H1 (cell line): ENCODE measurements around the gene CYP2R1.

DNA sequence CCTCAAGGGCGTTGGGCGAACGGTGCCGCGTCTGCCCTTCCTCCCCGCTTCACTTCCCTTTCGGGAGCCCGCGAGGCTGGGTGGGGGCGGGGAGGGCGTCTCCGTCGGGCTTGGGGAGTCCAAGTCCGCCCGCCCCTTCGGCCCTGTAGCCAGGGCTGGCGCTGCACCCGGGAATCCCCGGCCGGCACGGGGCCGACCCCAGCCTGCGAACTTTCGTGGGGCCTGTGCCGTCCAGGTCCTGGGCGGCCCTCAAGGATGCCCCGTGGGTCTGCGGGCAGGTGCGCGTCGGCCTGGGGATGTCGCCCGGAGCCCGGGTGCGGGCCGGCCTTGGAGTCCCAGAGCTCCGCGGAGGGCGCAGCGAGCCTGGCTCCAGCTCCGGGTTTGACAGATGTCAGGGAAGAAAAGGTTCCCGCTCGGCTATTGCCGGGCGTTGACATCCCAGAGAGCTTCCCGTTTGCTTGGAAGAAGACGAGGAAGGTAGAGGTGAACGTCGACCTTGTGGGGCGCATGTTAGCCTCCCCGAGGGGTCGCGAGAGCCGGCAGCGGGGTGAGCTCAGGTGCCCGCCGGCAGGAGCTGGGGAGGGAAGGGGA, 920 bp downstream of the BMAL1 start:
- RRBS, result 1% methylated on average over 9 of the region's 57 CpGs
CAGE:
- cytosol, long polyA plus RNA, result no peak
- long polyA plus RNA, result no peak
- nucleus, long polyA plus RNA, result no peak

- RRBS, result no CpG with 5 or more reads among the region's 6 CpGs
CAGE:
- cytosol, long polyA plus RNA, result no peak
- long polyA plus RNA, result no peak
- nucleus, long polyA plus RNA, result no peak
Measured at GRCh38 chr11:13448515-13449299, 14.3 kb downstream of the BTBD10 start.

DNA sequence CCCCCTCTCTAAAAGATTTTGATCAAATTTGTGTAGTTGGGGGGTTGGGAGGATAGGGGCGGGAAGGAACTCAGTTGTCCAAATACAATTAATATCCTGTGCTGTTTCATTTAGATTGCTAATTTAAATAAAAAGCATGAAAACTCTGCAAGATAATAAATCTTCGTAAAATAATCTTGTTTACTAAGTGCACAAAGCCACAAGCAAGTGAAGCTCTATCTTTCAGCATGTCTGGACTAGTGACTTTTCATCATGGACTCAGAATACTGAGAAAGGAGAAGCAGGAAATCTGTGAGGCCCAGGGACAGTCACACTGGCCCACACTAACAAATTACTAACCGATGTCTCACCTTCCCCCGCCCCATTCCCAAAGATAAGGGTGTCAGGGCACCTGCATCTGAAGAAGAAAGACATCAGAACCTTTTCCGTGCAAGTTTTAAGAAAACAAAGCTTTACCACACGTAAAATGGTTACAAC, 818 bp downstream of the BTBD10 start:
- RRBS, result no CpG with 5 or more reads among the region's 6 CpGs
CAGE:
- cytosol, long polyA plus RNA, result no peak
- long polyA plus RNA, result no peak
- nucleus, long polyA plus RNA, result no peak

DNA sequence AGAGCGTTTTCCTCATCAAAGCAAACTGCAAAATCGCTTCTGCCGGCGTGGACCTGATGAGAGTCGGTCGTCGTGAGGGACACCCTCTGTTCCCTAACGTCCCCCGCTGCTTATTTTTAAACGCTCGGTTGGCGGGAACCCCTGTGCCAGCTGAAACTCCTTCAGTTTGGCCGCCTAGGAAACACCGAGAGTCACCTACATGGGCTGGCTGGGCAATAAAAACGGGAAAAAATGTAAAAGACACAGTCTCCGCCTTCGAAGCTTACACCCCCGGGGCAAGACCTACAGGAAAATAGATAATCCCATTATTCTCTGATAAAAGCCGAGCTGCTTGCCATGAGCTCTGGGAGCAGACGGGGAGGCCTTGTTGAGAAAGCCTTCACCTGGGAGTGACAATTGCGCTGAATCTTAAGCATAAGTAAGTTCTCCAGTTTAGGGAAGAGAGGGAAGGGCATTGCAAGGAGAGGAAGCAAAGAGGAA, 628 bp upstream of the BTBD10 start:
- RRBS, result no CpG with 5 or more reads among the region's 21 CpGs
CAGE:
- cytosol, long polyA plus RNA, result no peak
- long polyA plus RNA, result no peak
- nucleus, long polyA plus RNA, result no peak

DNA sequence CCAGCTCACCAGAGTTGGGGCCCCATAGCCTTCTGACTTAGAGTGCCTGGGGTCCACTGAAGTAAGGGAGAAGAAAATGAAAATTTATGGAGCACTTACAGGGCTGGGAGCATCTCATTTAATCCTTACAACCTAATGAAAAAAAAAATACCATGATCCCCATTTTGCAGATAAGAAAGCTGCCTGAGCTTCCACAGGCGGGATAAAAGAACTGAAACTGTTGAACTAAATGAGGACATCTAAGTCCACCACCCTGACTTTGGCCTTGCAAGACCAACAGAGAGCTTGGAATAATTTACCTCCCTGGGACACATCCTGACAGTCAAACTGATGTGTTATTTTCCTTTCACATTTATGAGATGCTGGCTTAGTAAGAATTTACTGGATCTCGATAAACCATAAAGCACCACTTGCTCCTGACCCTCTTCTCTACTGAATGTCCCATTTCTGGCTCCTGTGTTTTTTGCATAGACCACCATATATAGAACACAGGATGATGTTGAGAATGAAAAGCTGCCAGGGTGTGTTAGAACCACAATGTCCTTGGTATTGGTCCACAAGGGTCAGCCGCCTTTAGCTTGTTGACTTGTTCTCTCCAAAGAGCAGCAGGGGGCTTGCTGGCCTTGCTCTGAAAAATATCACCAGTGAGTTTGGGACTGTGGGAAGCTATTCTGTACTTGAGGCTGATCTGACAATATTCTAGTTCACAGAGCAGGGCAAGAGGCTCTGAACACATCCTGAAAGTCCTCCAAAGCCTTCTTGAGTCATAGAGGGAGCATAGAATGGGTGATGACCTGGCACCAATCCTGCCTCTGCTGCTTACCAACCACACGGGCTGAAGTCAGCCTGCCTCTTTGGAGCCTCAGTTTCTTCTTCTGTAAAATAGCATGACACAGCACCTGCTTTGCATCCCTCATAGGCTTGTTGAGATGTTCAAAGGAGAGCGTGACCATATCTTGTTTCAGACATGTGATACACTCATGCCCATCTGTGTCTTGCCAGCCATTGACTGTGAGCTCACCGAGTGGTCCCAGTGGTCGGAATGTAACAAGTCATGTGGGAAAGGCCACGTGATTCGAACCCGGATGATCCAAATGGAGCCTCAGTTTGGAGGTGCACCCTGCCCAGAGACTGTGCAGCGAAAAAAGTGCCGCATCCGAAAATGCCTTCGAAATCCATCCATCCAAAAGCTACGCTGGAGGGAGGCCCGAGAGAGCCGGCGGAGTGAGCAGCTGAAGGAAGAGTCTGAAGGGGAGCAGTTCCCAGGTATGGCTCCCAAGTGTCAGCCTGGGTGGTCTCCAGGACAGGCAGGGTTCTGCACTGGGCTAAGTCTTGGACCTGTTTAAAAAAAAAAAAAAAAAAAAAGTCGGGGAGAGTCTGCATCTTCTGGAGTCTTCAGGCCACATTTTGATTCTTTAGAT, 96.8 kb downstream of the RRAS2 start:
- RRBS, result no CpG with 5 or more reads among the region's 19 CpGs
CAGE:
- cytosol, long polyA plus RNA, result no peak
- long polyA plus RNA, result no peak
- nucleus, long polyA plus RNA, result no peak

DNA sequence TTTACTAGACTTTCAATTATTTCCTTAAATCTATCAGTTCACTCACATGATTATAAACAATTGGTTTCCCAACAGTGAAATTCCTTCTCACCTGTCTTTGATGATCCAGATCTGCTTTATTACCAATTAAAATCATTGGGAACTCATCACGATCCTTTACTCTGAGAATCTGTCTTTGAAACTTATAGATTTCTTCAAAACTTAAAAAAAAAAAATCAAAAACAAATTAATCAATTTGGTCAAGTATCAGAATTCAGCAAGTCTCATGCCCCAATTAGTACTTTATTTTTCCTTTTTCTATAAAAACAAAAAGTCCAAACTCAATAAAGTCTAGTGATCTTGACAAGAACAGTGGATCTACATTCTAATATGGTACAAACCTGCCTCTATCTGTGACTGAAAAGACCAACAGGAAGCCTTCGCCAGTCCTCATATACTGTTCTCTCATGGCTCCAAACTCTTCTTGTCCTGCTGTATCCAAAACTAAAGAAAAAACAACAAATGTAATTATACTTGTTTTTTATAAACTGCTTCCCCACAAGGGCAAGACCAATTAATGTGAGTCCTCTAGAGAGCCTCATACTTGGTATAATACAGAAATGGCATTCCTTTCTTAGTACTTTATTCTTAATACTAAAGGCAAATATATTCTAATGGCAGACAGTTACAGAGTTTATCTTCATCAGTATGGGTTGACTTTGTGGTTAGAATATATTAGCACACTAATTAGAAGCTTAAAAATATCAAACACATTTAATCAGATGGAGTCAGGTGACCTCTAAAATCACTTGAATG, 64.4 kb downstream of the RRAS2 start:
- RRBS, result no CpG with 5 or more reads among the region's 2 CpGs
CAGE:
- cytosol, long polyA plus RNA, result no peak
- long polyA plus RNA, result no peak
- nucleus, long polyA plus RNA, result no peak

- RRBS, result no CpG with 5 or more reads among the region's 5 CpGs
CAGE:
- cytosol, long polyA plus RNA, result no peak
- long polyA plus RNA, result no peak
- nucleus, long polyA plus RNA, result no peak
Measured at GRCh38 chr11:14336762-14337764, 21.9 kb downstream of the RRAS2 start.

GRCh38 chr11:14341892-14342511, 17.0 kb downstream of the RRAS2 start:
- RRBS, result no CpG with 5 or more reads among the region's 4 CpGs
CAGE:
- cytosol, long polyA plus RNA, result start-site peak on the minus strand at chr11:14342114-14342124, 251 reads
- long polyA plus RNA, result start-site peak on the minus strand at chr11:14342109-14342147, 341 and 382 reads in 2 replicates
- nucleus, long polyA plus RNA, result start-site peak on the minus strand at chr11:14342114-14342141, 412 reads

DNA sequence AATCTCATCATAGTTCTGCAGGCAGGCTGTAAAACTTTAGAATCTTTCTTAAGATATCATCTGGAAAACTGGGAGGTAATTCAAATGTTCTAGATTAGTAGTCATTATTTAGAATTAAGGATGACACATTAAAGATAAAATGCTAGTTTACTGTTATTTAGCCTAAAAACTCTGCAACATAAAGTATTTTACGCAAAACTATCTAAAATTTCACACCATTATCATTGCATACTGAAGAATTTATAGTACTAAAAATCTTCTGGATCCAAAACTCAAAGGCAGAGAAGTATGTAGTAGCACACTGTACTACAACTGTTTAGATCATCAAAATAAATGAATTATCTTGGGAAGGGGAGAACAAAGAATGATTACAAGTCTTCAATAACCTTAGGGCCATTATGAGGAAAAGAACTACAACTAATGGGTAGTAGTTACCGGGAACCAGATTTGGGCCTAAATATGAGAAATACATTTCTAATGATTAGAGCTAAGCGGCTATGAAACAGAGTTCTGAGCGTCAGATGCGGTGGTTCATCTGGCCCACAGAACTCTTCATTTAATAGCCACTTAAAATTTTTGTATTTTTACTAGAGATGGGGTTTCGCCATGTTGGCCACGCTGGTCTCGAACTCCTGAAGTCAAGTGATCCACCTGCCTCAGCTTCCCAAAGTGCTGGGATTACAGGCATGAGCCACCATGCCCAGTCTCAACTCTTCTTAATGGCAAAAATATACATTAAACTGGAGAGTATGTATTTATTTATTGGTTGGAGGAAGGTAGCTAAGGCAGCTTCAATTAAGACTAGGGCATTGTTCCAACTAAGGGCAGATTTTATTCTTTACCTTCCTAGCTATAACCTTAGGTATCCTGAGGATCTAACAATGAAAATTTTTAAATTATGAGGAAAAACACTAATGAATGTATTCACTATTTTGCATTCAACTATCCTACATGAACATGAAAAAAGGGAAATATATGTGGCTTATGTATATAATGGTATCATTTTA, 4.3 kb downstream of the COPB1 start:
- RRBS, result no CpG with 5 or more reads among the region's 8 CpGs
CAGE:
- cytosol, long polyA plus RNA, result no peak
- long polyA plus RNA, result no peak
- nucleus, long polyA plus RNA, result no peak

DNA sequence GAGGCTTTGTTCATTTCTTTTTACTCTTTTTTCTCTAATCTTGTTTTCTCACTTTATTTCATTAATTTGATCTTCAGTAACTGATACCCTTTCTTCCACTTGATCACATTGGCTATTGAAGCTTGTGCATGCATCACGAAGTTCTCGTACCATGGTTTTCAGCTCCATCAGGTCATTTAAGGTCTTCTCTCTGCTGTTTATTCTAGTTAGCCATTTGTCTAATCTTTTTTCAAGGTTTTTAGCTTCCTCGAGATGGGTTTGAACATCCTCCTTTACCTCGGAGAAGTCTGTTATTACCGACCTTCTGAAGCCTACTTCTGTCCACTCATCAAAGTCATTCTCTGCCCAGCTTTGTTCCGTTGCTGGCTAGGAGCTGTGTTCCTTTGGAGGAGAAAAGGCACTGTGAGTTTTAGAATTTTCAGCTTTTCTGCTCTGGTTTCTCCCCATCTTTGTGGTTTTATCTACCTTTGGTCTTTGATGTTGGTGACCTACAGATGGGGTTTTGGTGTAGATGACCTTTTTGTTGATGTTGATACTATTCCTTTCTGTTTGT, 44.1 kb upstream of the PDE3B start:
- RRBS, result no CpG with 5 or more reads among the region's 6 CpGs
CAGE:
- cytosol, long polyA plus RNA, result no peak
- long polyA plus RNA, result no peak
- nucleus, long polyA plus RNA, result no peak

- RRBS, result no CpG with 5 or more reads among the region's 5 CpGs
CAGE:
- cytosol, long polyA plus RNA, result no peak
- long polyA plus RNA, result no peak
- nucleus, long polyA plus RNA, result no peak
Measured at GRCh38 chr11:14863463-14864007, 28.5 kb downstream of the CYP2R1 start.

DNA sequence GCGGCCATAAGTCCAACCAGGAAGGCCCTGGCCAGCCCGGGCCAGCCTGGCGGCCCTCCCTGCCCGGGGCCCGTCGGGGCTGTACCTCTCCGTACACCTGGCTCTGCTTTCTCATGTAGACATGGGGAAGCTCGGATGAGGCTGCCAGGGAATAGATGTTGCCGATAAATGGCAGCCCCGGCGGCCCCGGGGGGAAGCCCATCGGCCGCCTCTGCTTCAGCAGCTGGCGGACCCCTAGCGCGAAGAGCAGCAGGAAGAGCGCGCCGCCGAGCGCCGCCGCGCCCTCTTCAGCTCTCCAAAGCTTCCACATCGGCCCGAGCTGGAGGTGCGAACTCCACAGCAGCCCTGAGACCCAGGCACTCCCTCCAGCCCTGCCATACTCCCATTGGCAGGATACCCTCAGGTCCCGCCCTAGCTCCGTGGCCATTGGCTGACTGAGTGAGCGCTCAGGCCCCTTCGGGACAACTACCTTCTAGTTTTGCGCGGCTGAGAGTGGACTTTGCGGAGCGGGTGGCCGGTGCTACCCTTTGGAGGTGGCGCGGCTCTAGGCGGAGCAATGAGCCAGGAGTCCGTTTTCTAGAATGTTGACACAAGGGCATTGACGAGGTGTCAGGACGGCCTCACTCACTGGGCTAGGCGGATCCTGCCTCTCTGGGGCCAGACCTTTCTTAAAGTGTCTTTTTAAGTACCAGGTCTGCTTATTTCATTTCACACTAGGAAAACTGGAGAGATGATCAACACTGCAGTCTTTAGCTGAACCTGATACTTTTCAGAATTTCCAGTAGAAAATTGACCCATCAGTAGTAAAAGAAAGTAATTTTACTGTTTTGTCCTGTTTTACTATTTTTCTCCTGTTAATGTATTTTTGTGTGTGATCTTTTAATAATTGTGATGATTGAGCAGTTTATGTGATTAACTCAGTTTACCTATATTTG, at the start of gene CYP2R1:
TSS of gene CYP2R1 (minus strand) at position 336 of the 935 bp plus-strand sequence.
- RRBS, result 2% methylated on average over 3 of the region's 44 CpGs
CAGE:
- cytosol, long polyA plus RNA, result start-site peak on the minus strand centred at position 353 of the sequence, 48 bp wide, 47 reads
- long polyA plus RNA, result start-site peak on the minus strand centred at position 331 of the sequence, 74 bp wide, 22 and 20 reads in 2 replicates
- nucleus, long polyA plus RNA, result start-site peak on the minus strand centred at position 308 of the sequence, 29 bp wide, 17 reads

- RRBS, result no CpG with 5 or more reads among the region's 23 CpGs
CAGE:
- cytosol, long polyA plus RNA, result no peak
- long polyA plus RNA, result no peak
- nucleus, long polyA plus RNA, result start-site peak on the minus strand at chr11:15074672-15074678, 5 reads
Measured at GRCh38 chr11:15074429-15075403, 1.3 kb downstream of the CALCB start.

DNA sequence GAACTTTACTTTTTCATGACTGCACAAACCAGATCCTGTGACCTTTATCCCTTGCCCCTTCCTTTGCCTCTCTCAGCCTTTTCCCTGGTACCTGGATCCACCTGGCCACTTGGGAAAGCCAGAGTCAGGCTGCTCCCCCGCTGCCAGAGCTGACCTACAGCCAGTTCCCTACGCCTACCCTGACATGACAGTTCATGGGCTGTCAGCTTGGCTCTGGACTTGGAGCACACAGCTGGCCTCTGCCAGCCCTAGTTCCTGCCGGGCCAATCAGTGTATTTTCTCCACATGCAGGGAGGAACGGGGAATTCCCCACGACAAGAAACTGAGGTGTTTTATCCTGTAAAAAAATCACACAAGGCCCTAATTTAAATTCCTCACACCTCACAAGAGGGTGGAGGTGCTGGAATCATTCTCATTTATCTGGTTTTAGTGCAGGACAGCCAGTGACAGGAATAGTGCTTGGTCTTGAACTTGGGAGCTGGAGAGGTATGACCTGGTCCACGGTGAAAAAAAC, 382.7 kb downstream of the INSC start:
- RRBS, result no CpG with 5 or more reads among the region's 6 CpGs
CAGE:
- cytosol, long polyA plus RNA, result no peak
- long polyA plus RNA, result no peak
- nucleus, long polyA plus RNA, result no peak

DNA sequence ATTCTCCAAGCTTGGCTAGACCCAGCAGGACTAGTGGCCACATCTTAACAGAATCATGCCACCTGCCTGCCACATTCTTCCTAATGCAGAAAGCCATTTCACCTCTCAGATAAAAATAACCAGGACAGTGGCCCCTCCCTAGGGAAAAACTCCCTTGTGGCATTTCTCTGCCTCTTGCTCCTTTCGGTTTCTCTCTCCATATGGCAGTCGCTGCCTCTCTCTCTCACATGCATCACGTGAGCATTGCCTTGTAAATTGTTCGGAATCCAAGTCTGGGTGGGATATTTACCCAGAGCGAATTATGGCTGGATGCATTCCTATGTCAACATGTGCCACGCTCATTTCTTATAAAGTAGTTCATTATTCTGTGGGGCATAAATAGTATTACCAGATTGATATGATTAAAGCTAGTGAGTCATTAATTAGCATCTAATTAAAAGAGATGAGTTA, 392.8 kb downstream of the INSC start:
- RRBS, result no CpG with 5 or more reads among the region's 6 CpGs
CAGE:
- cytosol, long polyA plus RNA, result no peak
- long polyA plus RNA, result no peak
- nucleus, long polyA plus RNA, result no peak

DNA sequence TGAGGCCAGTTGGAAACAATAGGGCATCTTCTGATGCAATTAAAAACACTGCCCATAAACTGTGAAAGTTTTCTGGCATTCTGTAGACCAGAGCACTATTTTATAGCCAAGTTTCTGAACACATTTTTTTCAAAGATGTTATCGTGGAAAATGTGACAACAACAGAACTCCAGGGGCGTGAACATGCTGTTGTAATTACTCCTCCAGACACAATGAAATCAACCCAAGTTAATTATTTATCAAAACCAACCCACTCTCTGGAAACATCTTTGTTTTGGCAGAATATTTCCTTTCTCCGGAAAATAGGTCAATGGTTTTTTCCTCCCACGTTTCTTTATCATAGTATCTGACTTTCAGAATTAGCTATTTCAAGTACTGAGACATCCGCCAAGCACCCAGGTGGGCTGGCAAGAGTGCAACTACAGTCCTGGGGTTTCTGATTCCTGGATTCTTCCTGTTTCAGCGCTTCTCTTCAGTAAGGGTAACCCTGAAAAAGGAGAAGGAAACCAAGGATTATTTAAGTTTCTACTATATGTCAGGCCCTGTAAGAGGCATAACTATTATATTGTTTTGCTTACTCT, 537.9 kb downstream of the SOX6 start:
- RRBS, result no CpG with 5 or more reads among the region's 6 CpGs
CAGE:
- cytosol, long polyA plus RNA, result no peak
- long polyA plus RNA, result no peak
- nucleus, long polyA plus RNA, result no peak

- RRBS, result no CpG with 5 or more reads among the region's 2 CpGs
CAGE:
- cytosol, long polyA plus RNA, result no peak
- long polyA plus RNA, result no peak
- nucleus, long polyA plus RNA, result no peak
Measured at GRCh38 chr11:16193636-16194554, 162.5 kb downstream of the SOX6 start.

- RRBS, result no CpG with 5 or more reads among the region's 9 CpGs
CAGE:
- cytosol, long polyA plus RNA, result no peak
- long polyA plus RNA, result no peak
- nucleus, long polyA plus RNA, result no peak
Measured at GRCh38 chr11:16795139-16795675, 56.8 kb downstream of the C11orf58 start.

GRCh38 chr11:16826136-16826819, 87.8 kb downstream of the C11orf58 start:
- RRBS, result no CpG with 5 or more reads among the region's 16 CpGs
CAGE:
- cytosol, long polyA plus RNA, result no peak
- long polyA plus RNA, result no peak
- nucleus, long polyA plus RNA, result no peak

GRCh38 chr11:16857063-16857781, 118.8 kb downstream of the C11orf58 start:
- RRBS, result no CpG with 5 or more reads among the region's 12 CpGs
CAGE:
- cytosol, long polyA plus RNA, result no peak
- long polyA plus RNA, result no peak
- nucleus, long polyA plus RNA, result no peak